Pericardium (tissue), 1 donor: ENCODE results near the genes YAP1, MMP27 and MMP8.

- RRBS, result no CpG with 5 or more reads among the region's 6 CpGs
Observed at GRCh38 chr11:95922324-95922952, 1.5 kb downstream of the MTMR2 start.

DNA sequence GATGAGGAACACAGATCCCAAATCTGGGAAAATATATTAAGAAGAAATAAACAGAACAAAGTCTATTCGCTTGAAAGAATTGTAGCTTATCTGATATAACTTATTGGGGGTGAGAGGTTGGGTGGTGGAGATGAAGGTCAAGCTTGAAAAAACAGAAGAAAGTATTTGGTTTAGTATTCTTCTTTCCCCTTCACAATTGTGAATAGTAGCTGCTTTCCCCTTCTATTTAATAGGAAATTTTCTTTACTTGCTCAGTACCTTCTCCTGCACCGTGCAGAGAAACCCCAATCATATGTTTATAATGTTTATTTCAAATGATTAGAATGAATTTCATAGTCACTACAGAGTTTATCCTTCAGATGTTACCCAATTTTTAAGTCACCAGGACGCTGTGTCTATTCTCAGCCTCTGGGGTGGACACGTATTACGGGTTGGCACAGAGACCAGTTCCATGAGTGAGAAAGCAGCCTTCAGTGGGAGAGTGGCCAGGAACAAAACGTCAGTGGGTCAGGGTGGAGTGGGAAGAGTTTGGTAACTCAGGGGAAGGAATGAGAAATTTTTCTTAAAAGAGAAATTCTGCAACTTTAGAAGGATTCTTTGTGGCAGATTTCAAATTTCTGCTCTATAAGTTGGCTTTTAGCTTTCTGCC lies 77.0 kb upstream of the MTMR2 start:
- RRBS, result no CpG with 5 or more reads among the region's 6 CpGs

DNA sequence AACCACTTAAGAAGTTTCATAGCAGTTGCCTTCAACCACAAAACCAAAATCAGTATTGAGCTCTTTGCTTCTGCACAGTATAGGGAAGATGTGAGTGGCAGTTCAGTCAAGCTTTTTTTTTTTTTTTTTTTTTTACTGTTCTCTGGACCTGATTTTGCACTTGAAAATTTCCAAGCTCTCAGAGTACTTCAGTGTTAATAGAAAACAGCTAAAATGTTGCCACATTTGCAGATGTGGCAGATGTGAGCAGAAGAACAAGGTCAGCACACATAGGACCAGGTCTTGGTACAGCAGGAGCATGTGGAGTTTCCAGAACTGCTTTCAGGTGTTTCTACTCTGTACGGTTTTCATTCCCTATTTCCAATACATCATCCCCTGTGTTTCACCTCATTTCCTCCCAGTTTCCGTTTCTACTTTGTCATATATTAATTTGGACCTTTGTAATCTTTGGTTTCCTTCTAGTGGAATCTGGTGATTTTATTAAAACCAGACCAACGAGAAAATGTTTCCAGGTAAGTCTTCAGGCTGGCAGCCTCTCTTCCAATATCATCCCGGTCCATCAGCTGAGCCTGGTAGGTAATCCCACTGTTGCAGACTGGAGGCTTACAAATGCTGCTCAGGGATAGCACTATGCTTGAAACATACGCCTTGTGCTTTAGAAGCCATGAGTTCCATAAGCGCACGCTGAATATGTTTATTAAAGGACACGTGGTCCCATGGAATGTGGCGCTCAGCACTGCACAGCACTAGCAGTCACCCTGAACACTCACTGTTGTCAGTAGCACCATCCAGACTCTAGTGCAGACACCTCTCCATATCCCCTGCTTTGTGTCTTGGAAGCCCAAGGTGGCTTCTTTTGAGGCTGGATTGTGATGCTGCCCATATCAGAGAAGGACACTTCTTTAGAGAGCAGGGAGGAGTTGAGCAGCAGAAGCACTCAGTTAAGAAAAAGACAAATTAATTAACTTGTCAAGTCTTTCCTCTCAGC lies 121.1 kb downstream of the MAML2 start:
- RRBS, result no CpG with 5 or more reads among the region's 9 CpGs

GRCh38 chr11:96230415-96231127 lies 112.4 kb downstream of the MAML2 start:
- RRBS, result no CpG with 5 or more reads among the region's 6 CpGs

DNA sequence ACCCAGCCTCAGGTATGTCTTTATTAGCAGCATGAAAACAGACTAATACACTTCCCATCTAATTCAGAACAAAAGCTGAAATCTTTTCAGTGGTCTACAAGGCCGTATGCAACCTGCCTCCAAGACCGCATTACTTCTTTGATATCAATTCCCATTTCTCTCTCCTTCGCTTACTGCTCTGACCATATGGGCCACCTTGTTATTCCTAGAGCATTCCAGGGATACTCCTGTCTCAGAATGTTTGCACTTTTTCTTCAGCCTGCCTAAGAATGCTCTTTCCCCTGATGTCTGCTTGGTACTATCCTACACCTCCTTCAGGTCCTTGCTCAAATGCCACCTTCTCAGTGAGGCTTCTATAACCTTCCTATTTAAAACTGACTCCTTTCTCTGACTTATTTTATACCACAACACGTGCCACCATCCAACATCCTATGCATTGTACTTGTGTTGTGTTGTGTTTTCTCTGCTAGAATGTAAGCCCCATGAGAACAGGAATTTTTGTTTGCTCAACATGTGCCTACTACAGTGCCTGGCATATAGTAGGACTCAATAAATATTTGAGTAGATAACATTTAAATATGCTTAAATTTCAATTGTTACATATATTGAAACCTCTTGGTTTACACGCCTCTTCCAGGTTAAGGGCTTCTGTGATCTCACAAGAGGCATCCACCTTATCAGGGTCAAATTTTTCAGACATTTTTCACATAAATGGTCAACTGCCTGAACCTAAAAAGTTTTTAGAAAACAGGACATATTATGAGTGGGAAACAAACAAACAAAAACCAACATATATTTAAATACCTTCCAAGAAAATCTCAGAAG lies 71.0 kb downstream of the MAML2 start:
- RRBS, result no CpG with 5 or more reads among the region's 5 CpGs

DNA sequence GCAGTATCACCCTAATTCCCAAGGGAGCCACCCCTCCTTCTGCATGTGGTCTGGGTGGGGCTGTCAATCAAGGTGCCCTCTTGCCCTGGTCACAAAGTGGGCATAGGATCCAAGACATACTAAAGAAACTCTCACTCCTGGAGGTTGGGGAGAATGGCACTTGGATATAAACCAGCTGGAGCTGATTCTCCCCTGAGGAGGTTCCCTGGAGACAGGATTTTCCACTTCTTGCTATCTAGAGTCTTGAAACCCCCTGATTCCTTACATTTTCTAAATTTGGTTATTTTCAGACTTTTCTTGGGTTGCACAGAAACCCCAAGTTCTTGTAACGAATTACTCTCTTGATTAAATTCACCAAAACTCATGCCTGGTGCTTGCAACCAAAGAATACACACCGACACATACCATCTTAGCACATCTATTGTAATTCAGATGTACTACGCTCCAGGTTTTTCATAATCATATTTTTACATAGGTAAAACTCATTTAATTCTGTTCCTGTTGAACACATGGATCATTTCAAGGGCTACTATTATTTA lies 40.5 kb downstream of the MAML2 start:
- RRBS, result no CpG with 5 or more reads among the region's 3 CpGs

GRCh38 chr11:100630960-100631311 lies 56.2 kb upstream of the ARHGAP42 start:
- RRBS, result no CpG with 5 or more reads among the region's 2 CpGs

GRCh38 chr11:100719259-100719713 lies 32.2 kb downstream of the ARHGAP42 start:
- RRBS, result no CpG with 5 or more reads among the region's 1 CpG

DNA sequence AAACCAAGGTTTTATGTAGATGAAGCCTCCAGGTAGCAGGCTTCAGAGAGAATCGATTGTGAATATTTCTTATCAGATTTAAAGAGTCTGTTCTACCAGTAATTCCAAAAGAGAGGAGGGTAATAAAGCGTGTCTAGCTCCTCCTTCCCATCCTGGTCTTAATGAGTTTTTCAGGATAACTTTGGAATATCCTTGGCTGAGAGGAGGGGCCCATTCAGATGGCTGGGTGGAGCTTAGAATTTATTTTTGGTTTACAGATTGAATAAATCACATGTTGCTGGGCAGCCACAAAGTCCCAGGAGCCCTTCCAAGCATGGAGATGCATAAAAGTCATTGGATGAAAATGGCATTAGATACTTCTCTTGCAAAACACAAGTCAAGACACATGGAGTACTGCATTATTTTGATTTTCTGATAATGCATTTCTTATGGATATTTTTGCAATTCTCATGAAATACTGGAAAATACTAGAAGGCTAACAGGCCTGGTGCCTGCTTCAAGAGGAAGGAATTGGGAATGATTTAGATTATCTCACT lies 139.0 kb downstream of the TRPC6 start:
- RRBS, result no CpG with 5 or more reads among the region's 2 CpGs

GRCh38 chr11:101566662-101567644 lies 16.9 kb downstream of the TRPC6 start:
- RRBS, result no CpG with 5 or more reads among the region's 16 CpGs

- RRBS, result no CpG with 5 or more reads among the region's 6 CpGs
Observed at GRCh38 chr11:101914396-101914777, 423 bp upstream of the CEP126 start.

GRCh38 chr11:102109707-102110869 lies at the start of gene YAP1:
YAP1 (plus strand) TSS chr11:102110447.
- RRBS, result 2% methylated on average over 47 of the region's 120 CpGs

DNA sequence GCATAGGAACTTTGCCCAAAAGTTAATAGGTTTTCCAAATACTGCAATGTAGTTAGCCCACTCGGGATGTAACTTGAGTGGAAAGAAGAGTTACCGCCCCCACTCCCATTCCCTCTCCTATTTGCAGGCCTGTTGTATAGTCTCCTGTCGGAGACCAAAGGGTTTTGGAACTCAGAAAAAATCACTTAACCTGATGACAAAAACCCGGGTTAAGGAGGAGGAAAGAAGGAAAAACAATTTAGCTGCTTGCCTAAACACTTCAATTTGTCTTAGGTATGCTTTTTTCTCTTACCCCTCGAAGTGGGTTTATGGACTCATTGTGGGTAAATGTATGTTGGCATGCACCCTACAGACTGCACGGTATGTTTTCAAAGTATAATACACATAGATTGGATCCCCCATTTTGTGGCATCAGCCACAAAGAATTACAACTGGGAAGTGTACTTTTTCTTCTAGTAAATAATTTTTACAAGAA lies 2.3 kb downstream of the YAP1 start:
- RRBS, result no CpG with 5 or more reads among the region's 6 CpGs

DNA sequence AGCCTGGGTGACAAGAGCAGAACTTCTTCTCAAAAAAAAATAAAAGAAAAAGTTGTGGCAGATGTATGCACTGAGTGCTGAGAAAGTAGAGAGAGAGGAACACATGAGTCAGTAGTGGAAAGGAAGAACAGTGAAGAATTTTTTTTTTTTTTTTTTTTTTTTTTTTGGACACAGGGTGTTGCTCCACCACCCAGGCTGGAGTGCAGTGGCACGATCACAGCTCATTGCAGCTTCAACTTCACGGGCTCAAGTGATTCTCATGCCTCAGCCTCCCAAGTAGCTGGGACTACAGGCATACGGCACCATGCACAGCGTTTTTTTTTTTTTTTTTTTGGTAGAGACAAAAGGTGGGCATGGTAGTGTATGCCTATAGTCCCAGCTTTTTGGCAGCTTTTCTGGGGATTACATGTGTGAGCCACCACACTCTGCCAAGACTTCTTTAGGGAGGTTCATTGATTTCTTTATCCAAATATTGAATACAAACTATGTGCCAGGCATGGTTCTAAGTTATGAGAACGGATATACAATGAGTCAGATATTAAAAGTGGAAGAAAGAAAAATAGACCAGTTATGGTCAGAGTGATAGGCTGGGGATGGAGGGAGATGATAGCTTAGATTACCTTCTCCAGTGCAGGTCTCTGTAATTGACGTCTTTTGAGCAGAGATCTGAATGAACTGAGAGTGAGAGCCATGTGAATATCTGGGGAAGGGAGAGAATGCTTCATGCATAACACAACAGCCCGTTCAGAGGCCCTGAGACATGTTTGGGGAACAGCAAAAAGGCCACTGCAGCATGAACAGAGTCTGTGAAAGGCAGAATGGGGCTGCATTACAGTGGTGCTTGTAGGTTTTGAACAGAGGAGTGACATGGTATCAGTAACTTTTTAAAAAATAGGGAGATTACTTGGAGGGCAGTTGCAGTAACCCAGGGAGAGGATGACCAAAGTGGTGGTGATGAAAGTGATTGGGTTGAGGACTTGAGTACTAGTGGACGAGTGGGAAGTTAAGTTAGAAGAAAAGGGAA lies 62.2 kb downstream of the YAP1 start:
- RRBS, result no CpG with 5 or more reads among the region's 8 CpGs

GRCh38 chr11:102195172-102195830 lies 85.1 kb downstream of the YAP1 start:
- RRBS, result no CpG with 5 or more reads among the region's 3 CpGs

- RRBS, result no CpG with 5 or more reads among the region's 6 CpGs
Observed at GRCh38 chr11:102276858-102277235, 40.4 kb upstream of the BIRC3 start.

GRCh38 chr11:102454626-102455295 lies 2.2 kb upstream of the TMEM123 start:
- RRBS, result no CpG with 5 or more reads among the region's 4 CpGs

DNA sequence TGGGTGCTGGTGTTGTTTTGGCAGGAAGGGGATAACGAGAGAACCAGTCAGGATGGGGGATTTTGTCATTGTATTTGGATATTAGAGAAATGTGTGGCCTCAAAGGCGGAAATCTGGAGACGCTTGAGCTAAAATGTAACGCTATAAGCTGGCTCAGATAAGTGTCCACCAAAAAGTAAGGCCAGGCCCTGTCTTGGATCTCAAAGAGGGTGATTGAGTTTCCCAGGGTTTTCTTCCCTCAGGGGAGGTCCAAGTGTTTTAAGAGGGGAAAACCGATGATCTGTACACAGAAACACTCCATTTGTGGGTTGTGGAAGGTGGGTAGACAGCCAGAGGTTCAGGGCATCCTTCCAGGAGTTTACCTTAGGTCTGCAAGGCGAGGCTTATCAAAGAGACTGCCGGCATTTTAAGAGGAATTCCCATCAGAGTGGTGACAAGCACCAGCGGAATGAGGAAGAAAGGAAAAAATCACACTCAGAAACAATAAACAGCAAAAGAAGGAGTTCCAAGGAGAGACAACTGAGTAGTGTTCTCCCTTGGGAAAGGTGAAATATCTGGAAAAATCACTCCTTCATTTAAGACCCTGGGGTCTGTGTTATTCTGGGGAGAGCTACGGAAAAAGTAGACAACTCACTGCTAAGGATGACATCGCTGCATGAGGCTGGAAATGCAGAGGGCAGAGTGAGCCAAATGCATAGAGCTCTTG lies 21.9 kb upstream of the MMP7 start:
- RRBS, result no CpG with 5 or more reads among the region's 10 CpGs

DNA sequence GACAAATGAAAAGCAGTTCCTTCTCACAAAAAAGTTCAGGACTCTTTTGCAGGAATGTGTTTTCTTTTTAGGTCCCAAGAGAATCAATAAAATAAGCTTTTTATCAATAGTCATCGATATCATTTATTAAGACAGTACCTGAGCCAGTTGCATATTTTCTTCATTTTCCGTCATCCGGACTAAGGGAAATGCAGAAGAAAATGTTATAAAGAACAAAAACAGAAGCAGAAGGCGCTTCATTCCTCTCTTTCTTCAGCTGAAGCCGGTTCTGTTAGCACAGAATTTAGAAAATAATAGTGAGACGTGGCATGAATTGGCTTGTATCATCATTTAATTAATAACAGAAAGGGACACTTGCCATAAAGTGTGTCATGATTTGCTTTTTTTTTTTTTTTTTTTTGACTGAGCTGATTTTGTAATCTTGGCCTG lies at the start of gene MMP27:
Gene MMP27, minus strand, starts transcription at position 295 of the 429 bp plus-strand sequence.
- RRBS, result no CpG with 5 or more reads among the region's 6 CpGs

DNA sequence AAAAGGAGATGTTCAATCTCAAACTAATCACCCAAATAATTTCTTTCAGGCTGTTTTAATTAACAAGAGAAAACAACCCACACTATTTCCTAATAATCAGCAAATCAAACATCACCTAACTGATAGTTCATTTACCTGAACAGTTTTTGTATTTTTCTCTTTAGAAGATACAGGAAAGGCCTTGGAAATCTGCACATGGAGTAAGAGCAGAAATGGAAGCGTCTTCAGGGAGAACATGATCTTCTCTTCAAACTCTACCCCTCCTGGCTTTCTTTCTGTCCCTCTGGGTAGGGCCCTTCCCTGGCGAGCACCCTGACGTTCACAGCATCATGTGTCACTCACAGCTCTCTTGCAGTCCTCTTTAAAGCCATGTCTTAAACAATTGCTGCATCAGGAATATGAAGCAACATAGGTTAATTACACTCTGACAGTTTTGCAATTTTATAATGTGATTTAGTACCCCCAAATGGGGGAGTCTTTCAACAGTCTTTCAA lies at the start of gene MMP8:
Gene MMP8, minus strand, starts transcription at position 336 of the 494 bp plus-strand sequence.
- RRBS, result no CpG with 5 or more reads among the region's 3 CpGs